Mesenteric fat pad (tissue), 1 donor: ENCODE data around the gene MTIF2.

DNA sequence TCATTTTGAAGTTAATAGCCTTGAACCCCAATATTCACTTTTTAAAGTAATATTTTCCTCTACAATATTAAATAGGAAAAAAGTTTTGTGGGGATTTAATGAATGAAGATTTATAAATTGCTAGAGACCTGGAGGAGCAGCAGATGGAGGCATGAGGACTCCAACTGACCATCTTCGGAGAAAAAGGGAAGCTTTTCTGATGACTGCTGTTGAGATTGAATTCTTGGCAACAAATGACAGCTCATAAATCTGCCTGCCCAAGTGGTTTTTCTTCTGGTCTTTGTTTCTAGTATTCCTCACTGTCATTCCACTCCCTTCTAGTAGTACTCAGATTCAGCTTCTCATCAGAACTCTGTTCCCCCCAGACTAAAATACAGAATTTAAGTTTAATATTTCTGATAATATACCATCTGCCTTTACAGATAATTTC lies 157.0 kb downstream of the EML6 start:
- PRO-cap = no peak

GRCh38 chr2:54987082-54987975 lies 62.9 kb downstream of the RTN4 start:
- PRO-cap = no peak

- PRO-cap = no peak
Observed at GRCh38 chr2:55011695-55012346, 38.4 kb downstream of the RTN4 start.

DNA sequence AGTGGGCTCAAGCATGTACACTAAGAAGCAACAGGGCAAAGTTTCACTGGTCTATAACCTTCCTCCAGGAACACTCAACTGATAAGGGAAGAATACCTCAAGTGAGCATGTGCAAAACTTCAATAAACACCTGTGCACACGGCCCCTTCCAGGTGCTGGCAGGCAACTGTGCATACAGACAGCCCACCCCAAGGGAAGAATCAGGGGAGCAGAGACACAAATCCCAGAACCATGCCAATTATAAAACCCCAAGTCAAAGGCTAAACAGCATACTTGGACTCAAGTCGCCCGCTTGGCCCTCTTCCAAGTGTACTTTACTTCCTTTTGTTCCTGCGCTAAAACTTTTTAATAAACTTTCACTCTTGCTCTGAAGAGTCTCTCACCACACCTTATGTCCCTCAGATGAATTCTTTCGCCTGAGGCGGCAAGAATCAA lies 85.9 kb upstream of the RTN4 start:
- PRO-cap = no peak

- PRO-cap = bidirectional peak, plus-strand start at chr2:55269310, minus-strand start at chr2:55269231
Observed at GRCh38 chr2:55269095-55269704, at the start of gene MTIF2. Gene MTIF2, minus strand, starts transcription at chr2:55269231.

GRCh38 chr2:55779362-55780108 lies 85.9 kb upstream of the PNPT1 start:
- PRO-cap = no peak

DNA sequence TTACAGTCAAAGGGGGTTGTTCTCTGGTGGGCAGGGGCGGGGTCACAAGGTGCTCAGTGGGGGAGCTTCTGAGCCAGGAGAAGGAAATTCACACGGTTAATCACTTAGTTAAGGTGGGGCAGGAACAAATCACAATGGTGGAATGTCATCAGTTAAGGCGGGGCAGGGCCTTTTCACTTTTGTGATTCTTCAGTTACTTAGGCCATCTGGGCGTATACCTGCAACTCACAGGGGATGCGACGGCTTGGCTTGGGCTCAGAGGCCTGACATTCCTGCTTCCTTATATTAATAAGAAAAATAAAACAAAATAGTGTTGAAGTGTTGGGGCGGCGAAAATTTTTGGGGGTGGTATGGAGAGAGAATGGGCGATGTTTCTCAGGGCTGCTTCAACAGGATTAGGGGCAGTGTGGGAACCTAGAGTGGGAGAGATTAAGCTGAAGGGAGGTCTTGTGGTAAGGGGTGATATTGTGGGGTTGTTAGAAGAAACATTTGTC lies 67.0 kb downstream of the VRK2 start:
- PRO-cap = no peak

DNA sequence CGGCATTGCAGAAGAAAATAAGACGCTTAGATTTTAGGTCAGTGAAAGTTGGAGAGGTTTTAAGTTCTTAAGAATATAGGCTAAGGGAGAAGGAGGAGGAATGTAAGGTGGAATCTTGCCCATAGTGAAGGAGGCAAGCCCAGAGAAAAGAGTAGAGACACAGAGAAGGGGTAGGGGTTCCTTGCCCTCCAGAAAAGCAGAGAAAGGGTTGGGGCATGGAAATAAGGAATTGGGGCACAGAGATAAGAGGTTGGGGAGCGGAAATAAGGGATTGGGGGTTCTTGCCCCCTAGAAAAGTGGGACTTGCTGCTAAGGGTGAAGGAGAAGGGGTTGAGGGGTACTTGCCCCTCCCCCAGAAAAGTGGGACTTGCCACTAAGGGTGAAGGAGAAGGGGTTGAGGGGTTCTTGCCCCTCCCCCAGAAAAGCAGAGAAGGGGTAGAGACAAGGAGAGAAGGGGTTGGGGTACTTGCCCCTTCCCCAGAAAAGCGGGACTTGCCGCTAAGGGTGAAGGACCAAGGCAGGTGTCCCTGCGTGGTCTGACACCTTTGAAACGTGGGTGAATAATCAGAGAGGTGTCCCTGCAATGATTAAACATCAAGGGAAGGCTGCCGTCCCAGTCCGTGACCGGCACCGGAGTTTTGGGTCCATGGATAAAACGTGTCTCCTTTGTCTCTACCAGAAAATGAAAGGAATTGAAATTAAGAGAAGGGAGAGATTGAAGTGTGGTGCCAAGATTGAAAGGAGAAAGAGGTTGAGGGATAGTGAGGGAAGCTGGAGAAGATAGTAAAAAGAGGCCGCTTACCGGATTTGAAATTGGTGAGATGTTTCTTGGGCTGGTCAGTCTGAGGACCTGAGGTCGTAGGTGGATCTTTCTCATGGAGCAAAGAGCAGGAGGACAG lies 71.4 kb downstream of the VRK2 start:
- PRO-cap = no peak

DNA sequence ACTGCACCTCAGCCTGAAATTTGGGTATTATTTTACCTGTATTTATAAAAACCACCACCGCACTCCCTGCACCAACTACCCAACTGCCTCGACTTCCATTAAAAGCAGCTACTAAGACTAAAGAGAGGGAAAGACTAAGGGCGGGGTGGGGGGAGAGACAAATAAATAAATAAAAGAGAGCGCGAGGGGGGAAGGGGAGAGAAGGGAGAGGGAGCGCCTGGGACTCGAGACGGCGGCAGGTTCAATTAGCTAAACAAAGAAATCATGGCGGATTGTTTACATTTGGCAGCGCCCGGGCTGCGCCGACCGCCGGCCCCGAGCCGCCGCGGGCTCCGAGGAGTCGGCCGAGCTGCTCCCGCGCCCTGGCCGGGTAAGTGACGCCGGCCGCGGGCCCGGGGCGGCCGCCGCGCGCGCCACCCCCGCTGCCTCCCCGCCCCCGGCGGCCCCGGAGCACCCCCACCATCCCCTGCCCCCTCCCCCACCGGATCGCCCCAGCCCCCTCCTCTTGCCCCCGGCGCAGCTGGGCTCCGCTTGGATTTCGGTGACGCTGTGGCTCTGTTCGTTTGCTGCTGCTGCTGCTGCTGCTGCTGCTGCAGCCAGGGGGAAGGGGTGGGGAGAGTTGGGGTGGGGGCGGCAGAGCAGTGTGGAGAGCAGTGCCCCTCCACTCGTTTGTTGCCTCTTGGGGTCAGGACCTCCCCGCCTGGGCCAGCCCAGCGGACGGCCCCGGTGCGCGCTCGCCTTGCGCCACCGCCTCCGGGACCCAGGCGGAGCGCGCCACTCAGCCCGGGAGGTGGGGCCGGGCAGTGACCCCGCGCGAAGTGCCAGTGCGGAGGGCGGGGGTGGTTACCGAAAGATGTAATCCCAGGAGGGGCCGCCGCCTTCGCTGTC lies 187.2 kb upstream of the FANCL start:
- PRO-cap = no peak

GRCh38 chr2:58460711-58461185 lies 219.6 kb upstream of the FANCL start:
- PRO-cap = no peak

- PRO-cap = no peak
Observed at GRCh38 chr2:60094405-60095075, 458.9 kb downstream of the BCL11A start.

DNA sequence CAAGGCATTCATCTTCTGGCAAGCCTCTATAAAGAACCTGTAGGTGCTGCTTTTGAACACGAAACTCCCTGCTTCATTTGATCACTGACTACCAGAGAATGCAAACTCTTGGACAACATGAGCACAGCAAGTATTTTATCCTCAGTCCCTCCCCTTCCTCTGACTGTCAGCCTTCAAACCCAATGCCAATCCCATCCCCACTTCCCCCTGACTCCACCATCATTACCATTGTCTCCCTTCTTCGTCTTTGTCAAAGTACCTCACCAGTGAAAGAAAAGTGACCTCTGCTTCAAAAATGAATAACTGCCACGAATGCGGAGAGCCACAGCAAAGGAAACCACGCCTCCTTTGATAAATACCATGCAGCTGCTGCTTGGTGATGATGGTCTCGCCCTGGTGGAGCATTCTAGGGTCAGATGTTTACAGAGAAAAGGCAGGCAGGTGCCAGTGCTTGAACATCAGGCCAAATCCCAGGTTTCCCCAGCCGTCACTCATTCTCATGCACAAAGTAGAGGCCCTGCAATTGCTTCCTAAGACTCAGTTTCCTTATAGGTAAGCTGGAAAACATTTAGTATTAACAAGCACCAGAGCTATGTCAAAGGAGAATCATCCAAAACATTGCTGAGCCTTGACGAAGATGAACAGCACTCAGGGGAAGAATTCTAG lies 162.2 kb downstream of the BCL11A start:
- PRO-cap = no peak

DNA sequence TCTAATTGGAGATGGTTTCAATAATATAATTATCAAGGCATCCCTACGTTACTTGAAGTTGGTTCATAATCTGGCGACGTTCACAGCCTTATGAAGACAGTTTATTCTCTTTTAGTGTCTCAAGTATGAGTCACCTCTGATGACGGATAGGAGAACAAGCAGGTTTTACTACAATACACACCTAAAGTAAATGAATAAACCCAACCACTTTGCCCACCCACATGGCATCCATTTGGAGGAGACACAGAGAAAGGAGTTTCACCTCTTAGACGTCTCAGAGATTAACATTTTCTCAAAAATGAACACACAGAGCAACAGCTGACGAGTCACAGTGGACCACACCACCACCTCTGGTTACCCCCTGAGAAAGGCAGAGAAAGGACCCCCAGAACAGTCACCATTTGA lies 40.8 kb downstream of the BCL11A start:
- PRO-cap = no peak

- PRO-cap = no peak
Observed at GRCh38 chr2:60530588-60531439, 22.6 kb downstream of the BCL11A start.

- PRO-cap = no peak
Observed at GRCh38 chr2:60804396-60804864, 48.4 kb downstream of the PAPOLG start.

- PRO-cap = no peak
Observed at GRCh38 chr2:60899525-60899856, 18.1 kb downstream of the REL start.

GRCh38 chr2:60936933-60937570 lies 55.7 kb downstream of the REL start:
- PRO-cap = no peak

GRCh38 chr2:60948841-60949385 lies 67.5 kb downstream of the REL start:
- PRO-cap = no peak

GRCh38 chr2:61016492-61016755 lies 1.1 kb upstream of the PEX13 start:
- PRO-cap = no peak

GRCh38 chr2:61041237-61041855 lies 23.3 kb upstream of the PUS10 start:
- PRO-cap = no peak